Epithelial cell of prostate (primary cell): Measurements from ENCODE around the genes UFL1 and MMS22L.

DNA sequence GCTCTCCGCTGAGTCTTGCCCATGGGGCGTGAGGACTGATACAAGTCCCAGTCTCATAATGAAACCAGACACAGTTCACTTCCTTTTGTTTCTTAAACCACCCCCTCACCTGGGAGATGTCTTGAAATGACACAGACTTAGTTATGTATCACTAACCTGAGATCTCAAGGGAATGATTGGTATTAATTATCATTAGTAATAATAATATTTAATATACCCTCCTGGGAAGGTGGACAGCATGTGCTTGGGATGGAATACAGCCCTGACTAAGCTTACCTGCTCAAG, 188.6 kb downstream of the BACH2 start:
- RRBS, result no CpG with 5 or more reads among the region's 2 CpGs

- RRBS, result no CpG with 5 or more reads among the region's 6 CpGs
Measured at GRCh38 chr6:90156718-90157364, 139.8 kb downstream of the BACH2 start.

DNA sequence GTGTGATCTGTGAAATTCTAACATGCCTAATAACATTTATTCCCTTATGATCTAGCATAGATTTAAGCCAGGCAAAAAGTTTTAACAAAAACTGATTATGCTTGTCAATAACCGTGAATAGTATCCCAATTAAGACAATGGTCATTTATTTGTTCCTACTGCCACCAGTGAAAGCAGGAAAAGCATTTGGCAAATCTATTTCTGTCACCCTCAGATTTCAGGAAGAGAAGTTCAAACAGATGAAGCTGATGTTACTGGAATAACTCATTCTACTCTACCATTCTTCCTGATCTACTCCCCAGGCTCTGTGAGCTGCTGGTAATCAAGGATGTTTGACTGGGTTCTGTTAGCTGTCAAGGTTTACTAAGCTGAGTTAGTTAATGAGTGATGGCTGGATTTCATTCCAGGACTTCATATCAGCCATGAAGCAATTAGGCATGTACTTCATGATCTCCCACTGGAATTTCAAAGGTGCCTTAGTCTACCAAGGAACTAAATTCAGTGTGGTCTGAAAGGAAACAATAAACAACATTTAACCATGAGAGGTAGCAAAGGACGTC, 113.1 kb downstream of the BACH2 start:
- RRBS, result no CpG with 5 or more reads among the region's 2 CpGs

DNA sequence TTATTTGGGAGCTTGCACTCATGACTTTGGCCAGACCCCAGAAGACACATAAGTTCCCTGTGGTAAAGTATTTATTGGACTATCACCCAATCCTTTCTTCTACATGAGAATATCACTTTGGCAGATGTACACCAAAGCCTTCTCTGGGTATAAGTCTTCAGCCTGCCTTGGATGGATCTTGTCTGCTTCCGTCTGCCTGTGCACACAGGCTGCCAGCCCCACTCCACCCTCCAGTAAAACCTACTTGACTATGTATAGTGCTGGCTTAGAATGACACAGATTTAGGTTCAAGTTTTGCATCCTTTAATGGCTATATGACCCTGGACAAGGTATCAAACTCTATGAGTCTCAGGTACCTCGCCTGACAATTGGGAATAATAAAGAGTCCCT, 63.4 kb downstream of the BACH2 start:
- RRBS, result no CpG with 5 or more reads among the region's 2 CpGs

- RRBS, result no CpG with 5 or more reads among the region's 9 CpGs
Measured at GRCh38 chr6:90284120-90284722, 12.4 kb downstream of the BACH2 start.

GRCh38 chr6:90297236-90297530, 540 bp upstream of the BACH2 start:
- RRBS, result no CpG with 5 or more reads among the region's 11 CpGs

- RRBS, result no CpG with 5 or more reads among the region's 5 CpGs
Measured at GRCh38 chr6:90425127-90425536, 128.5 kb upstream of the BACH2 start.

GRCh38 chr6:90514144-90514481, 72.8 kb downstream of the MAP3K7 start:
- RRBS, result no CpG with 5 or more reads among the region's 2 CpGs

- RRBS, result no CpG with 5 or more reads among the region's 7 CpGs
Measured at GRCh38 chr6:90836470-90836790, 249.6 kb upstream of the MAP3K7 start.

- RRBS, result no CpG with 5 or more reads among the region's 4 CpGs
Measured at GRCh38 chr6:91475813-91476414, 889.0 kb upstream of the MAP3K7 start.

DNA sequence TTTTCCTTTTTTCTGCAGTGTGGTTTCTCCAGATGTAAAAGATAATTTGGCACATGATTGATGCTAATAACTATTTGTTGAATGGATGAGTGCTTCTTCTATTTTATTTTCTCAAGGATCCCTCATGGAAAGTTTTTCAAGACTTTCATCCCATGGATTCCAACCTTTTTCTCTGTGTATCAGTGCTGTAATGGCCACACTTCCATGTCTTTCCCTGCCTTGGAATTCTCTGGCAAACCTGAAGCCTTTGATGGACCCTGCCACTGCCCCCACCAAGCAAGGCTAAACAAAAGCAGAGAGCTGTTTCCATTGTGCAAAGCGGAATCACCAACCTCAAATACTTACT, 1036.9 kb upstream of the MAP3K7 start:
- RRBS, result no CpG with 5 or more reads among the region's 1 CpG

GRCh38 chr6:92723514-92724129, 695.7 kb downstream of the EPHA7 start:
- RRBS, result 76% methylated on average over 11 of the region's 40 CpGs

DNA sequence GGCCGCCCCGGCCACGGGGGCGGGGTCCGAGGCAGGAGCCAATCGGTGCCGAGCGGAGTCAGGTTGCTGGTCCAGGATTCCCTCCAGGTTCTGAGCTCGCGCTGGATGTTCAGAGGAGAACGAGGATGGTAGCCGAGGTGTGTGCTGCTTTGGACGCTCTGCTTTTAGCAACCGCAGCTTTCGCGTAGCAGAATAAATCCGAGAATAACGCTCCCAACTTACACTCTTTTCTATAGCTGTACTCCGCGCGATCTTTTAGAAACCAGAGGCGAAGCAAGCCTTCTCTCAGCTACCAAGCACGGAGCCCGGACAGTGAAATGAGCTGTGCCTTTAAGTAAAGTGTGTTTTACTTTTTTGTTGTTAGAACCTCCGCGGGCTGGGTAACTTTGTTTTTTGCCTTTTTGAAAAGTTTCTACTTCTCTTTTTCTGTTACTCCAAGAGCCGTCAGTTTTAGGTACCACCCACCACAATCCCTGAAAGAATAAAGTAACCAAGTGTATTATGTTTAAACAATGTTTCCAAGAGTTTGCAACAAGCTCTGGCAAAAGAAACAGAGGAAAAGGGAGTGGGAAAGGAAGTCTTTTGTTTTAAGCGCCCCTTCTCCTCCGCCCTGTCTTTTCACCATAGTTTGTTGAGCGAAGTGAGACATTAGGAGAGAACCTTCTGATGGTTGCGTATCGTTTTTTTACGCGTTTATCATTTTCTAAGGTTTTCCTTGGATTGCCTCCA, 515 bp upstream of the EPHA7 start:
- RRBS, result no CpG with 5 or more reads among the region's 34 CpGs

GRCh38 chr6:94784331-94784741, 793.0 kb upstream of the MANEA start:
- RRBS, result no CpG with 5 or more reads among the region's 3 CpGs

DNA sequence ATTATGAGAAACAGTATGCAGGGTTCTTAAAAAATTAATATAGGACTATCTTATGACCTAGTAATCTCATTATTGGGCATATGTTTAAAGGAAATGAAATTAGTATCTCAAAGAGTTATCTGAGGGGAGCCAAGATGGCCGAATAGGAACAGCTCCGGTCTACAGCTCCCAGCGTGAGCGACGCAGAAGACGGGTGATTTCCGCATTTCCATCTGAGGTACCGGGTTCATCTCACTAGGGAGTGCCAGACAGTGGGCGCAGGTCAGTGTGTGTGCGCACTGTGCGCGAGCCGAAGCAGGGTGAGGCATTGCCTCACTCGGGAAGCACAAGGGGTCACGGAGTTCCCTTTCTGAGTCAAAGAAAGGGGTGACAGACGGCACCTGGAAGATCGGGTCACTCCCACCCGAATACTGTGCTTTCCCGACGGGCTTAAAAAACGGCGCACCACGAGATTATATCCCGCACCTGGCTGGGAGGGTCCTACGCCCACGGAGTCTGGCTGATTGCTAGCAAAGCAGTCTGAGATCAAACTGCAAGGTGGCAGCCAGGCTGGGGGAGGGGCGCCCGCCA, 635.2 kb upstream of the MANEA start:
- RRBS, result no CpG with 5 or more reads among the region's 28 CpGs

DNA sequence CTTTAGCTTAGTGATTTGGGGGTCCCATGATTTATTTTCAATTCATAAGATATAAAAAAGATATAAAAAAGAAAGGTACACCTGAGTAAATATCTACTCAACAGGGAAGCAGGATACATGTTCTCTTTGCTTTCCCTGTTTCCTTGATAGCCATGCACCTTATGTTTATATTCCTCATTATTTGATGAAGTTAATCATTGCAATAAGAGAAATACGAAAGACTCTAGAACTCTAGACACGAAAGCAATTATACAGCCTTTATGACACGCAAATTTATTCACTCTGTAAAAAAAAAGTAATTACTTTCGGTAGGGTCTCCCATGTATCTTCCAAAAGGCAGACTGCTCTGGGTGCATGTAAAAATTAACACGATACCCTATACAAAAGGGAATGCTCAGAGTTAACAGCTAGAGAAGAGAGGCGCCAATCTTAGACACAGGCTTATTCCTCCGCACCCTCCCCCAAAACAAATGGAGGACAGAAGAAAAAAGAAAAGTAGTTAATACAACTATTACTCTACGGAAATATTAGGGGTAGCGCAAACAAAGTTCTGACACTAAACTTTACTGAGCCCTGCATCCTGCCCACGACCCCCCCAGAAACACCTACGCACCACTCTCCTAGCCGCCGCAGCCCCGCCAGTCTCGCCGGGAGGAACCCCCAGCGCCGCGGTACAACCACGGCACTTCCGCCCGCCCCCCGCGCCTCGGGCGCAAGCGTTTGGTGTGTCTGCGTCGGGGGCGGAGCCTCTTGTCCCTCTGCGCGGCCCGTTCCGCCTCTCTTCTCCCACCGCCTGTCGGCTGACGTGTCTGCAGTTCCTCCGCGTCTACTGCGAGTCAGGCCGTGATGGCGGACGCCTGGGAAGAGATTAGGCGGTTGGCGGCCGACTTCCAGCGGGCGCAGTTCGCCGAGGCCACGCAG, at the start of gene UFL1:
TSS of gene UFL1 (plus strand) at position 779 of the 921 bp plus-strand sequence.
- RRBS, result no CpG with 5 or more reads among the region's 51 CpGs

- RRBS, result no CpG with 5 or more reads among the region's 29 CpGs
Measured at GRCh38 chr6:96521949-96523108, 723 bp downstream of the UFL1 start.

DNA sequence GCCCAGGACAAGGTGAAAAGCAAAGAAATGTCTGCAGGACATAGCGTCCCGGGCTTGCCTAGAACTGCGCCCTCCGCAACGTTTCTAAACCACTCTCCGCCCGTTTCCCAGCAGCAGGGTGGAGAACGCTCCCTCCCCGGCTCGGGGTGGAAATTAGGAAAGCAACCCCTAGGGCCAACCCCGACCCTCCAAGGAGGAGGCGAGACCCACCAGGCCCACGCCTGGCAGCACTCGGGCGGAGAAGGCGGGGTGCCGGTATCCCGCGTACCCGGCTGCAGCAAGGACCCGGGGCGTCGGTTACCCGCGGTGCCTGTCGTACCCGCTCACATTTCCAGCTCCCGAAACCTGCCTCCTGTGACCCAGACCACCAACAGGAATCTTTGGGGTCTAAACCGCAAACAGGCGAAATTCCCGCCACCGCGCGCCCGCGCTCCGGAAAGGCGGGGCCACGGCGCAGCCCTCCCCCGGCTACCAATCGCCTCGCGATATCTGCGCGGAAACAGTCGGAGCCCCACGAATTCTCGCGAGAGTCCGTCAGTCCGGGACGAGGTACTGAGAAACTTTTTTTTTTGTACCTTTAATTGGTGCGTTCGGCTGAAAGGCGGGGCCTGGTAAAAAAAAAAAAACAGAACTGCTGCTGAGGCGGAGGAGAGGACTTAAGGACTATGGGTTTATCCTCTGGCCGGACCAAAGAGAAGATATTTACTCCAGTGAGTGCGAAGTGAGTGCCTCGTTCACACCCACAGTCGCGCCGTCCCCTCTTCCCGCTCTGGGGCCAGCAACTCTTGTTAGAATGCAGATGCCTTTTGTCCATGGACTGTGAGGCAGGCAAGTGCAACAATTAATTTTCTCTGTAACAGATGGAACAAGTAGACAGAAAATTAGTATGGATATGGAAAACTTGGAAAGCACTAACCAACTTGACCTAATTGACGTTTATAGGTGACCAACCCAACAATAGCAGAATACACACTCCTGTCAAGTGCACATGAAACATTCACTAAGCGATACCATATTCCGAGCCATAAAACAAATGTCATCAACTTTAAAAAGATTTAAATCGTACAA, at the start of gene MMS22L:
TSS of gene MMS22L (minus strand) at position 440 of the 1,068 bp plus-strand sequence.
- RRBS, result under 1% methylated on average over 18 of the region's 68 CpGs

- RRBS, result no CpG with 5 or more reads among the region's 2 CpGs
Measured at GRCh38 chr6:98039831-98040332, 756.9 kb upstream of the MMS22L start.

DNA sequence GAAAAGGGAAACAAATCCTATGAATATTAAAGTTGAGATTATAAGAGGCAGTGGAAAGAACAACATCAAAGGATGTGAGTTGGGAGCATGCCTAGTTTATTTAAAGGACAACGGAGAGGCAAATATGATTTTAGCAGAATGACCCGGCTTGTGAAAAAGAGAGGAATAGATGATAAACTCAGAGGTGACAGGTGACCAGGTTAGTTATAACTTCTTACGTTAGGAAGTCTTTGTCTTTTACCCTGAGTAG, 723.2 kb upstream of the POU3F2 start:
- RRBS, result no CpG with 5 or more reads among the region's 3 CpGs